Epithelial cell of alveolus of lung (primary cell): ENCODE results near the genes MICAL2, PARVA and RASSF10.

GRCh38 chr11:12051099-12051355 lies 42.6 kb upstream of the DKK3 start:
- RAMPAGE, long total RNA, result no peak
- RRBS, result no CpG with 5 or more reads among the region's 3 CpGs

DNA sequence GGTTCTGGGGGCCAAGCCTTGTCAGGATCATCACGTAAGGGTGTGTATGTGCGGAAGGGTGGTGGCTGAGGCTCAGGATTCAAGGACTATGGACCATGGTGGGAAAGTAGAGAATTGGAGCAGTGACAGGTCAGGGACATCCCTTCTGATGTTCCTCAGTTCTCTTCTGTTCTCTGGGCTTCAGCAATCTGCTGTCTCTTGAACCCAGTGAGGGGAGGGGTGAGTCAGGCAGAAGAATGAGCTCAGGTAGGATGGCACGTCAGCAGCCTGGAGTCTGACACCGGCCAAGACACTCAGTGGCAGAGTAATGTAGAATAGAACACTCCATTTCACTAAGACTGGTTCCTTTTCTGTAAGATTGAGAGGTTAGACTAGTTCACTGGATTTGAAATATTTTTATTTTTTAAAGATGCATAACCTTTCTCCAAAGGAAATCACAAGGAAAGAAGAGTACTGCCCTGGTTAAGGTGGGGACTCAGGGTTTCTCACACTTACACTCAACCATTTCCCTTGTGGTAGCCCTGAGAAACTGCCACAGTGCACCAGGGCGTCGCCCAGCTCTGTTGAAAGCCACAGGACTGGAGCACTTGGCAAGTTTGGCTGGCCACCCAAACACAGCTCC lies 23.2 kb upstream of the MICAL2 start:
- RAMPAGE, long total RNA, result no peak
- RRBS, result no CpG with 5 or more reads among the region's 6 CpGs

DNA sequence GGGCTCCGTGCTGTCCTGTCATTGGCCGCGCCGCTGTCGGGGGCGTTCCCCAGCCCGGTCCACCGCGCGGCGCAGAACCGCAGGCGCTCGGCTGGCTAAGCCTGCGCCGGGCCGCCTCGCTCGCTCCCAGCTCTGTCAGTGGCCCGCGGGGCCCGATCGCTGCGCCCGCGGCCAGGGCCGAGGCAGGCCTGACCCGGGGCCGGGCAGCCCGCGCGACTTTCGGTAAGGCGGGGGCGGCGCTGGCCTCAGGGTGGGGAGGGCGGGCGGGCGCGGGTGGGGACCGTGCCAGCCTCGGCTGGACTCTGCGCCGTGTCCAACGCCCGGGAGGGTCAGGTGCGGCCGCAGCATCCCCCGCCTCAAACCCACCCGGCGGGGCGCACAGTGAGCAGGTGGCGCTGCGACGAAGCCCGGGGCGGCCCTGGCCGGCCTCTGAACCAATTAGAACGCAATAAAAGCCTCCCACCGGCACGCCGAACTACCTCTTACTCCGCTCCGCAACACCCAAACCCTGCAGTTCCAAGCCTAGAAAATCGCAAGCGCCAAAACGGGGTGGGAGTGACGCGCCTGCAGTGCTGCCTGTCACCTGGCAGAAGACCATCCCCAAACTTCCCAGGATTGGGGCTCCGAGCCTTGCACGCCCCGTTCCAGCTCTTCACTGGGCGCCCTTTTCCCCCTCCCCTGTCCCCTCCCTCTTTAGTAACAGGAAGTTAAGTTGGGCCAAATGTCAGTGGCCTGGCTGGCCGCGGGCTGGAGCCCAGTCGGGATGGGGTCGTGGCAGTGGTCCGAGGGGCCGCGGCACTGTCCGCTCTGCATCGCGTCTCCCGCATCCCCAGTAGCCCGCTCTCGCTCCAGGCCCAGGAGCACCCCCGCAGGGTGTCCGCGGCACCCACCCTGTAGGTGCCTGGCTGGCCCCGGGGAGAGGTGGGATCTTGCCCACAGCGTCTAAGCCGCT lies at the start of gene MICAL2:
Gene MICAL2 (plus strand): TSS at position 86 of the 952 bp plus-strand sequence.
- RAMPAGE, long total RNA, result no peak
- RRBS, result 2% methylated on average over 38 of the region's 92 CpGs

GRCh38 chr11:12113022-12113792 lies 2.8 kb downstream of the MICAL2 start:
- RAMPAGE, long total RNA, result no peak
- RRBS, result no CpG with 5 or more reads among the region's 12 CpGs

DNA sequence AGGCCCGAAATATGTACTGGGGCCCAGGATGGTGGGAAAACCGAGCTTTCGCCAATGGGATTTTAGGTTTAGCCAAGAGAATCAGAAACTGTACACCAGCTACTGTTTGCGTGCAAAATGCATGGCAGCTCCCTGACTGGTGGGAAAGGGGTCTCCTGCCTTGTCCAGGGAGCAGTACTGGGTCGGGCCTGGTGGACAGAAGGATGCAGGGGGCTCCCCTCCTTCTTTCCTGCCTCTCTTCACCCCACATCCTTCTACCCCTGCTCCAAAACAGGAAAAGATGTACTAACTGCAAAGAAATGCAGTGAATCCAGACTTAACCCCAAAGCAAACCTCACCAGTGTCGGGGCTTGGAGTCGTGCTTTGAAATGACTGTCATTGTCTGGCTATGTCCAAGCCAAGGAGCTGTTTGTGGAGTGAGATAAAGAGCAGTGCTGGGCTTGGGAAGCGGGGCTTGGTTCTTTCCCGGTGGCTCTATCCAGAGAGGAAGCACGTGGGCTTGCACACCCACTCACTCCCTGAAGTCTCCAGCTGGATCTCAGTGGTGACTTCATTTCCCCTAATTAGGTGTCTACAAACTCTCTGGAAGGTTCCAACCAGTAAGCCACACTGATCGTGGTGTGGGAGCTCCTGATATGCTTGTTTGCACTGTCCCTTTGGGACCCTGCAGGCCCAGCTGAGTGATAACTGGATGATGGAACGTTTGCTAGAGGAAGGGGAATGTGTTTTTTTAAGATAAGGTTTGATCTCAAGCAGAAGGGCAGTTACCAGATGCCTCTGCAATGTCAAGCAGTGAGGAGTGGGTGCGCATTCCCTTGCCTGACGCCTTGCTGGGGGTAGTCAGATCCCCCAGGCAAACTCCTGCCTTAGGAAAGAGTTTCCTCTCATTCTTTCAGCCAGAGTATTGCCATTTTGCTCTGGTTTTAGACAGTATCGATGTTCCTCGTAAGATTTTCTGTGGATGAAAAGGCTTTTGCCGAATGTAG lies 90.6 kb downstream of the MICAL2 start:
- RAMPAGE, long total RNA, result no peak
- RRBS, result no CpG with 5 or more reads among the region's 17 CpGs

- RAMPAGE, long total RNA, result no peak
- RRBS, result no CpG with 5 or more reads among the region's 2 CpGs
Observed at GRCh38 chr11:12246447-12246919, 130.9 kb upstream of the PARVA start.

DNA sequence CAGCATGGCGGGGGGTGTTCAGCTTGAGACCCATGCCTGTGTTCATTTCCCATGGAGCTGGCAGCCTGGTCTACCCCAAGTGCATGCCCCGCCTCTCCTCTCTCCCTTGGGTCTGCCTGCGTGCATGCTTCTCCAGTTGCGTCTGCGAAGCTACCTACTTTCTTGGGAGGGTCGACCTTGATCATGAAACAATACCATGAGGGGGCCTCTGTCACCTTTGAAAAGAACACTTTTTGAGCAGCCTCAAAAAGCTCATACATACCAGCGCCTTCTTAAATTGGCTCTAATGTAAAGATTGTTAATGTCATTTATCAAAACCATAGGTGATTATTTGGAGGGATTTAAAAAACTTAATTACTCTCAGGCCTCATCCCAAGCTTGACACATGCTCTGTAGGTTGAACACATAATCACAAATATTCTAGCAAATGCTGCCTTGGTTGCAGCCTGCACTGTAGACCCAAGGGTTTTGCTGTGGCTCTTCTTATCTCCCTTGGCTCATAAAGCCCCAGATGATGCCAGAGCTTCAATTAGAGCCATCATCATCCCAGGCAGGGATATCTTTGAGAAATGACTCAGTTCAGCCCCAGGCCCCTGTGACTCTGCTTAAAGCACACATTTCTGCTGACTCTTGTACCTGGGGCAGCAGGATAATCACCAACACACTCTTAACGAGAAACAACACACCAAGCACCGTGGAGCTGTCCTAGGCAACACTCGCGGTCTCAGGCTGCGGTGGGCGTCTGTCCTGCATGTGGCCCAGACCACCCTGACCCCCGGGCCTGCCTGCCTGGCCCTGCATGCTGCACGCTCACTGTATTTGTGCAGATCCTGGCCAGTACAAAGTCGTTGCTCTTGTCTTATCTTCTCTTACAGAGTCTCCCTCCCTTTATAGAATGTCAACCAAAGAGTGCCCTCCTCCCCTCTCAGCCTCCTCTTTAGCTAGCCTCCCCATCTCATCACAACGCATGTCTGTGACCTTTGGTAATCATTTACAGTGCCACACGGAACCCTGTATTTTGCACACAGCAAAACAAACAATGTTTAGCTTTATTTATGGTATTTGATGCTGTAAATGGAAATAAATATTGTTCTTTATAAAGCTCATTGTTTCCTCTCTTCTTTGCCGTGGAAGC lies 114.3 kb upstream of the PARVA start:
- RAMPAGE, long total RNA, result no peak
- RRBS, result no CpG with 5 or more reads among the region's 19 CpGs

GRCh38 chr11:12279973-12281151 lies 97.0 kb upstream of the PARVA start:
- RAMPAGE, long total RNA, result no peak
- RRBS, result no CpG with 5 or more reads among the region's 13 CpGs

GRCh38 chr11:12377254-12377706 lies at the start of gene PARVA:
Gene PARVA, plus strand, starts transcription at chr11:12377571.
- RAMPAGE, long total RNA, result no peak
- RRBS, result under 1% methylated on average over 5 of the region's 39 CpGs

GRCh38 chr11:12377707-12378730 lies 648 bp downstream of the PARVA start:
- RAMPAGE, long total RNA, result no peak
- RRBS, result under 1% methylated on average over 29 of the region's 88 CpGs

DNA sequence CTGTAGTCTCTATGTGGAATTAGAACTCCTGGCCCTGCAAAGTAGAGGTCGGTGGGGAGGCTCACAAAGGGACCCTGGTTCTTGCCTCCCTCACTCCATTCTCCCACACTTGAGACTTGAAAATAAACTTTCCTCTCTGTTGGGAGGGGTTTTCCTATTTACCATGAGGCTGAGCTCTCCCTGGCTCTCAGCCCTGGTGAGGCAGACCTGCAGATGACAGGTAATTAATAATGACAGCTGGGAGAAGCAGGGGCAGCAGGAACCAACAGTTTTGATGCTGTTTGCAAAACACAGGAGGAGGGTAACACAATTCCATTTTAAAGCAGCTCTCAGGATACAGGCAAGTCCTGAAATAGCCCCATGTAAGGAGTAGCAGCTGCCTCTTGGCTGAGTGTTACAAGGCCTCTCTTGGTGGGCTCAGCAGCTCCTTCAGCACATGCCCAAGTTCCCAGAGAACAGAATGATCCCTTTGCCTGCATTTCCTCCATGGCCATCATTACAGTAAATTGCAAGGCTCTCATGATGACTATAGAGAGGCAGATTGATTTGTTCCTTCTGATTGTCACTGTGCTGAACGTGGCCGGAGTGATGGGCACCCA lies 13.3 kb downstream of the PARVA start:
- RAMPAGE, long total RNA, result no peak
- RRBS, result no CpG with 5 or more reads among the region's 3 CpGs

- RAMPAGE, long total RNA, result no peak
- RRBS, result no CpG with 5 or more reads among the region's 1 CpG
Observed at GRCh38 chr11:12477684-12478087, 100.3 kb downstream of the PARVA start.

GRCh38 chr11:12715641-12716239 lies 41.5 kb downstream of the TEAD1 start:
- RAMPAGE, long total RNA, result no peak
- RRBS, result no CpG with 5 or more reads among the region's 10 CpGs

- RAMPAGE, long total RNA, result no peak
- RRBS, result no CpG with 5 or more reads among the region's 6 CpGs
Observed at GRCh38 chr11:12746533-12746932, 72.3 kb downstream of the TEAD1 start.

- RAMPAGE, long total RNA, result no peak
- RRBS, result no CpG with 5 or more reads among the region's 6 CpGs
Observed at GRCh38 chr11:12783385-12784573, 109.6 kb downstream of the TEAD1 start.

GRCh38 chr11:12813516-12814465 lies 139.6 kb downstream of the TEAD1 start:
- RAMPAGE, long total RNA, result no peak
- RRBS, result no CpG with 5 or more reads among the region's 13 CpGs

GRCh38 chr11:12870129-12870662 lies 138.9 kb upstream of the RASSF10 start:
- RAMPAGE, long total RNA, result no peak
- RRBS, result no CpG with 5 or more reads among the region's 13 CpGs

GRCh38 chr11:12897796-12898276 lies 111.3 kb upstream of the RASSF10 start:
- RAMPAGE, long total RNA, result no peak
- RRBS, result no CpG with 5 or more reads among the region's 5 CpGs

GRCh38 chr11:13008936-13009783 lies at the start of gene RASSF10:
Gene RASSF10, plus strand, starts transcription at chr11:13009316.
- RAMPAGE, long total RNA, result no peak
- RRBS, result 2% methylated on average over 26 of the region's 80 CpGs

GRCh38 chr11:13009784-13010879 lies 1.0 kb downstream of the RASSF10 start:
- RAMPAGE, long total RNA, result no peak
- RRBS, result 2% methylated on average over 31 of the region's 117 CpGs